ENCODE measurements around the genes TBR1 and FAP.

DNA sequence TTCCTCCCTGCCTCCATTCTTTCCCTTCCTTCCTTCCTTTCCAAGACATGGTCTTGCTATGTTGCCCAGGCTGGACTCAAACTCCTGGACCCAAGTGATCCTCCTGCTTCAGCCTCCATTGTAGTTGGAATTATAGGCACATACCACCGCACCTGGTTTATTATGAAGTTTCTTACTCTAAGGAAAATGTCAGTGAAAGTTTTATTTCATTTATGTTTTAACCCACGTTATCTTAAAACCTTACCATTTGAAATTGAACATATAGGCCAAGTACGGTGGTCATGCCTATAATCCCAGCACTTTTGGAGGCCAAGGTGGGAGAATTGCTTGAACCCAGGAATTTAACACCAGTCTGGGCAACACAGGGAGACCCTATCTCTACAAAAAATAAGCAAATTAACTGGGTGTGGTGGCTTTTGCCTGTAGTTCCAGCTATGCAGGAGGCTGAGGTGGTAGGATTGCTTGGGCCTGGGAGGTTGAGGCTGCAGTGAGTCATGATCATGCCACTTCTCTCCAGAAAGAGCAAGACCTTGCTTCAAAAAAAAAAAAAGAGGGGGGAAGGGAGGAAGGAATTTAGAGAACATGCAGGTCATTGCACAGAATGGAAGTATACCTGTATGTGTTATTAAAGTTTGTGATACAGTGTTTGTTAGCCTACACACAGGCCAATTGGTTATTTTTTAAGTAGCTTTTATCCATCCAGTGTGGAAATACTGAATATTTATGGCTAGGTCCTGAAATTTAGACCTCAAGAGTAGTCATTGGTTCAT, 25.7 kb downstream of the PKP4 start:
- RRBS = no CpG with 5 or more reads among the region's 3 CpGs

DNA sequence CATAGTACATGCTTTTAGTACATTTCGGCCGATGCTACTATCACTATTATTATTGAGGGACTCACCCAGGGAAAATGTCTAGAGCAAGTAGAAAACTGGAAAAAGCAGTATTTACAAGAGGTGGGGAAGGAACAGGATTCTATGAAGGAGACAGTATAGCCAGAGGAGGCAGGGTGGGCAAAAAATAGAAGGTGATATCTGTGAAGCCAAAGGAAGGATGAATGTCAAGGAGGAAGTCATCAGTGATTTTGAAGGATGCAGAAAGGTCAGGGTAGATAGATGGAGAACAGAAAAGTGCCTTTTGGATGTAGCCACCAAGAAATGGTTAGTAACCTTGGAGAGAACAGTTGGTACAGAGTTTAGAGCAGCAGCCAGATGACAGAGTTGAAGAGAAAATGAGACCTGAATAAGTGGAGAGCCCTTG, 101.5 kb downstream of the PKP4 start:
- RRBS = no CpG with 5 or more reads among the region's 2 CpGs

- RRBS = no CpG with 5 or more reads among the region's 3 CpGs
Observed at GRCh38 chr2:159059535-159059901, 91.1 kb downstream of the TANC1 start.

GRCh38 chr2:159147118-159147605, 139.3 kb downstream of the WDSUB1 start:
- RRBS = no CpG with 5 or more reads among the region's 13 CpGs

DNA sequence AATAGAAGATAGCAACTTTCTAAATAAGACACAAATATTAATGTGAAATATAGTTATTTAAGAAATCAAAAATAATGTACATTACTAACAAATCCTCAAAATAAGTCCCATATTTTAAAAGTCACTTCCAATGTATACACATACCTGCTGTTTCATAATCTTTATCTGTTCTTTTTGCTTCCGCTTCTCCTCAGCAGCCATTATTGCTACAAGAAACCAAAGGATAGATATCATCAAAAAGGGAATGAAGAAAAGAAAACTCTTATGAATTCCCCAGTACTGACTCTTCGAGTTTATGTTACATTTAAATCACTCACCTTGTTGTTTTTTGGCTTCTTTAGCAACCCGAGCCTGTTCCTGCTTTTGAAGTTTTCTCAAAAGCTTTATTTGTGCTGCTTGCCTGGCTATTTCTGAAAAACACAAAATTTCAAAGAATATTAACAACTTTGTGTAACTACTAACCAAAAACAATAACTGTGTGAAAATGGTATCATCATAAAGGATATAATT, 118.3 kb upstream of the WDSUB1 start:
- RRBS = no CpG with 5 or more reads among the region's 3 CpGs

- RRBS = no CpG with 5 or more reads among the region's 41 CpGs
Observed at GRCh38 chr2:159712807-159713551, 673 bp downstream of the MARCHF7 start.

- RRBS = no CpG with 5 or more reads among the region's 4 CpGs
Observed at GRCh38 chr2:159738468-159738854, 26.2 kb downstream of the MARCHF7 start.

DNA sequence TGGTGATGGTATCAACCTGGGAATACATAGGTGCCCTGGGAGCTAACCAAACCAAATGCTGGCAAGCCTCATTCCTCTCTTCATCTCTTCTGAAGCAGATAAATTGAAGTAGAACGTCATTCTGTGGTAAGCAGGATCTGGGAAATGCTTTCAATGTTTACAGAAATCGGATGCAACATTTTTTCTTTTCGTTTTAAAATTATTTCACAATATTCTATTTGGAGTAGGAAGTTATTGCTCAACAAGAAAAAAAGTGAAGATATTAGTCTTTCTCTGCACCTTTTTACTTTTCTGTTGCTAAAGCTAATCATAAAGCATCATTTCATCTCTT, 114.2 kb downstream of the RBMS1 start:
- RRBS = no CpG with 5 or more reads among the region's 3 CpGs

- RRBS = no CpG with 5 or more reads among the region's 3 CpGs
Observed at GRCh38 chr2:160384976-160385315, 108.7 kb downstream of the RBMS1 start.

GRCh38 chr2:160538464-160538924, 44.9 kb upstream of the RBMS1 start:
- RRBS = no CpG with 5 or more reads among the region's 4 CpGs

- RRBS = no CpG with 5 or more reads among the region's 6 CpGs
Observed at GRCh38 chr2:161077027-161077494, 83.2 kb upstream of the TANK start.

GRCh38 chr2:161077495-161078462, 82.4 kb upstream of the TANK start:
- RRBS = no CpG with 5 or more reads among the region's 6 CpGs

DNA sequence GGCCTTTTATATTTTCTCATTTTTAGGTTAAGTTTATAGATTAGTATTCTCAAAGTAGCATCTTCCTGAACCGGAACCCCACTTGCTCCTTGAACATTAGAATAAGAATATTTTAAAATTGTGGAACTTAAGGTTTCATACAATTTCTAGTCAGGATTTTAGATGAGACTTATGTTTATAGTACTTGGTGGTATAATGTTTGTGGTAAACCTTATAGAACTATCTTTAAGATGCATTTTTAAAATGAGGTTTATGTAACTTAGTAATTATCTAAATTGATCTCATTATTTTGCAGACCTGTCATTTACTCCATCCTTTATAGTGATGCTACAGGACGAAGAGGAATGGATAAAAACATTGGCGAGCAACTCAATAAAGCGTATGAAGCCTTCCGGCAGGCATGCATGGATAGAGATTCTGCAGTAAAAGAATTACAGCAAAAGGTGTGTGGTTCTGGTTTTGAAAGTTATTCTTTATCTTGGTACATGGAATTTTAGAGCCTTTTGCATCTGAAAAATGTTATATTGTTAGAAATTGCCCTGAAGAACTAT, 19.2 kb downstream of the TANK start:
- RRBS = no CpG with 5 or more reads among the region's 5 CpGs

DNA sequence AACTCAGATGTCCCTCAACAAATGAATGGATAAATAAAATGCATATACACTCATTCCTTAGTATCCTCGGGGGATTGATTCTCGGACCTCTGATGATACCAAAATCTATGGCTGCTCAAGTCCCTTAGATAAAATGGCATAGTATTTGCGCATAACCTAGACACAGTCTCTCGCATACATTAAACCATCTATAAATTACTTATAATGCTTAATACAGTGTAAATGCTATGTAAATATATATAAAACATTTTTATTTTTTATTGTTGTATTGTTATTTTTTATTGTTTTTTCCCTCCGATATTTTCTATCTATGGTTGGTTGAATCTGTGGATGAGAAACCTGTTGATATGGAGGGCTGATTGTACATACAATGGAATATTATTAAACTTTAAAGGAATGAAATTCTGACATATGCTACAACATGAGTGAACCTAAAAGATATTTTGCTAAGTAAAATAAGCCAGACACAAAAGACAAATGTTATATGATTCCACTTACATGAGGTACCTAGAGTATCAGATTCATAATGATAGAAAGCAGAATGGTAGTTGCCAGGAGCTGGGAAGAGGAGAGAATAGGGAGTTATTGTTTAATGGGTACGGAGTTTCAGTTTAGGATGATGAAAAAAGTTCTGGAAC, 18.5 kb downstream of the PSMD14 start:
- RRBS = no CpG with 5 or more reads among the region's 6 CpGs

DNA sequence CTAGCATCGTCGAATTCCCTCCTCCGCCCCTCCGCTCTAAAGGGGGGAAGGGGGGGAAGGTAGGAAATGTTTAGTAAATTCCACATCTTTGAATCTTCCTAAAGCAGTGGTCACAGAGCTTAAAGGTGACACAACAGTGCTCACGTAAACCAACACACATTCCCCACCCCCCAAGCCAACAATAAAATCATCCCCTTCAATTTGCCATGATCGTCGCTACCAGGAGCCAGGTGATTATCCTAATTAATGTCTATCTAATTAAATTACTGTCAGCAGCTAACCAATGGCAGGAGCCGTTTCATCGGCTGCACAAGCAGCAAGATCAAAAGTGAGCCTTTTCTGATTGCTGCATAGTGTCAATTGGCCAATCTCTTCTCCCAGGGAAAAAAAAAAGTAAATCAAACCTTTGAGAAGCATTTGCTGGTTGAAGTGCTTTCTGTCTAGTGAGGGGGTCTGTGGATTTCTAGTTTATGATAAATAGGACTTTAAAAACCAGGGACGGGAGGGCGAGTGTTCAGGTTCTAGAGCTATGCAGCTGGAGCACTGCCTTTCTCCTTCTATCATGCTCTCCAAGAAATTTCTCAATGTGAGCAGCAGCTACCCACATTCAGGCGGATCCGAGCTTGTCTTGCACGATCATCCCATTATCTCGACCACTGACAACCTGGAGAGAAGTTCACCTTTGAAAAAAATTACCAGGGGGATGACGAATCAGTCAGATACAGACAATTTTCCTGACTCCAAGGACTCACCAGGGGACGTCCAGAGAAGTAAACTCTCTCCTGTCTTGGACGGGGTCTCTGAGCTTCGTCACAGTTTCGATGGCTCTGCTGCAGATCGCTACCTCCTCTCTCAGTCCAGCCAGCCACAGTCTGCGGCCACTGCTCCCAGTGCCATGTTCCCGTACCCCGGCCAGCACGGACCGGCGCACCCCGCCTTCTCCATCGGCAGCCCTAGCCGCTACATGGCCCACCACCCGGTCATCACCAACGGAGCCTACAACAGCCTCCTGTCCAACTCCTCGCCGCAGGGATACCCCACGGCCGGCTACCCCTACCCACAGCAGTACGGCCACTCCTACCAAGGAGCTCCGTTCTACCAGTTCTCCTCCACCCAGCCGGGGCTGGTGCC, at the start of gene TBR1:
Gene TBR1 (plus strand): TSS at position 416 of the 1,131 bp plus-strand sequence.
- RRBS = 14% methylated on average over 14 of the region's 39 CpGs

DNA sequence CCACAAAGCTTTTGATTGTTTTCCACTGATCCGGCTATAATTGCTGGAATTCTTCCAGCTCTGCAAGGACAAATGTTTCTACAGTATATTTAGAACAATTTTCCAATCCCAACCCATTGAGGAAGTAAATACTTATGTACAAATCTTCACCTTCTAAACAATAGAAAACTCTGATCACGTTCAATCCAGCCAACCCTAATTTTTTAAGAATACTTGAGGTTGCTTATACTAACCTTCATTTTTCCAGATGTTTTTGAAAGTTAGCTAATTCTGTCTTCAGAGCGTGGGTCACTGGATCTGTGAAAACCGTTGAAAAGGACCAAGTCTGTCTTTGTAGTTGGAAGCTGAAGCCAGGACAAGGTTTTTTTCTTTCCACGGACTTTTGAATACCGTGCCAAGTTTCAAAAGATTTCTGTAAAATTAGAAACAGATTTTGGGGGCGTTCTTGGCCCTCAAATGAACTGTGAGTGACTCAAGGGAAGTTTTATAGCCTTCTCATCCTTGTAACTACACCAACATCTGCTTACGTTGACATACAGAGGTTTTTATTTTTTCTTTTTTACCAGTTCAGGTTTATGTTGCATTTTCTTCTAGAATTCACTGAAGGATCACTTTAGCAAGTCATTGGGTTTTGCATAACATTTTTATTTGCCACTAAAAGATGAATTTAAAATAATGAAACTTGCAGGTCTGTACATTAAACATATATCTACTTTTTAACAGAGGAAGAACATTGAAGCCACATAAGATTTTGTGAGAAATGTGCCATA, at the start of gene FAP:
Gene FAP (minus strand): TSS at position 357 of the 770 bp plus-strand sequence.
- RRBS = no CpG with 5 or more reads among the region's 8 CpGs

DNA sequence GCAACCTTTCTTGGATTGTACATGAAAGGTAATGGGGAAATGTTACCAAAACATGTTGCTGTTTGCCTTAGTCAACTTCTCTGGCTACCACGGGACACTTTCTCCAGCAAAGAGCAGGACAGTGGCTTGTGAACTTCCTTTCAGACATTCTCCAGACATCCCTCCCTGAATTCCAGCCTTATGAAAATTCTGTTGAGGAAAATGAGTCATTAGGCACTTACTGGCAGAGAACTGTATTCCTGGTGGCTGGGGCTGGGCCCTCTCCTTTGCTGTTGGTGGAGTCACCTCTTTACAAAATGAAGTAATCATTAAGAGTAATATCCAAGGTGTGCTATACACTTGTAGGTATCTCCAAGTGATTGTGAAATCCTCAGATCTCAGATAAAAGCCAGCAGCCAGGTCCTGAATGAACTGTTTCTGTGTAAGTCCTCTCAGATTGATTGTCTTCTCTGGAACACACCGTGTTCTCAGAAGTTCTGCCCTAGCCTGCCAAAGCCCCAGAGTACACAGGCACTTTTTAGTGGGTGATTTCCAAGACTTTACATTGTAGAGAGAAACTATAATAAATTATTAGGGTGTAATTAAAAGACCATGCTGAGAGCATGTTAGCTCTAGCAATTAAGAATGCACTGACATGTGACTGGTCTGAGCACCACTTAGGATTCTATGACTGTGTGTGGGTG, 1.4 kb upstream of the FAP start:
- RRBS = no CpG with 5 or more reads among the region's 2 CpGs

- RRBS = no CpG with 5 or more reads among the region's 1 CpG
Observed at GRCh38 chr2:162261653-162261941, 18.4 kb upstream of the FAP start.

DNA sequence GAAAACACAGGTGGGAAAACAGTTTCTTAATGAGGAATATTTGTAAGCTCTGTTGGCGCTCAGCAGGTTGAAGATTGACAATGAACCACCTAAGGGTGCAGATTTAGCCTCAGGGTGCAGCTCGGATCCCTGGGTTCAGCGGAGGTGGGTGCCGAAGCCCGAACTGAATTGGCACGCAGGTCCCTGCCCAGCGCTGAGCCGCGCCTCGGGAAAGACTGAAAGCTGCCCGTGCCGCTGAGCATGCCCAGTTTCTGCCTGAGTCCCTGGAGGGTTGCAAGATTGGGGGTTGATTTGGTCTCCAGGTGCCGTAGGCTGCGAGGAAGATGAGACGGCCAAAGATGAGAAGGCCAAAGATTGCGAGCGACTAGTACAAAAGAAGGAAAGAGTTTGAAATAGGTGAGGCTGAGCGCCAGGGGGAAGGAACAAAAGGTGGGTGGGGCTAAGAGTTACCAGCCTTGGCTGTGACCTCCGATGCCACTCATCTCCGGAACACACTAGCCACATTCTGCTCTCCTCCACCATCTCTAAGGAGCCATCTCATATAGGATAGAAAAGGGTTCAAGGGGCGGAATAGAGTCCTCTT, 840 bp upstream of the KCNH7 start:
- RRBS = no CpG with 5 or more reads among the region's 21 CpGs